Panc1 (cell line): ENCODE results near the genes PPT2, HLA-DOB, COL11A2 and ZBTB22.

DNA sequence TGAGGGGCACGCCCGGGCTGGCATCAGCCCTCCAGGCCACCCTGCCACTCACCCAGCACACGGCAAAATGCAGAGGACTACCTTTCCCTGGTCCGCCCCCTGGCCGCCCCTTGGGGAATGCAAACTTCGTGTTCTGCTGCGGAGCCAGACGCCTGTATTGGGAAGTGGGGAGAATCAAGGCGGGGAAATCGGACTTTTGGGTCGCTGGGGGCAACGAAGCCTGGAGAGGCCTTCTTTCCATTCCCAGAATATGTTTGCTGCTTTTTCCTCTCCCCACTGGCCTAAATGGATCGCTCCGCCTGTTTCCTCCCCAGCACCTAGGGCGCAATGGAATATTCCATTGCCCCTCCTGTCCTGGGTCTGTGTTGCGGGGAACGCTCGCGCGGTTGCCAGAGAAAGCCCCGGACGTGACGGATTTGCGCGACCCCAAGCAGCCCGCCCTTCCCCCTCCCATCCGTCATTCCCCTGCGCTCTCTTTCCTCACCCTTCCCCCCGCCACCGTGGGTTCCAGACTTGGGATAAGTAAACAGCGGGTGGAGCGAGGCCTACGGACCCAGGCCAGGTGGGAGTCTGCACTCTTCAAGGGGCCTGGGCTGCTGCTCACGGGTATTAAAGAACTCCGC is at the start of gene PPT2:
Gene PPT2, plus strand, starts transcription at position 457 of the 623 bp plus-strand sequence.
- RRBS, 2 experiments = no CpG with 5 or more reads among the region's 35 CpGs

GRCh38 chr6:32168554-32169401 is 4.4 kb downstream of the EGFL8 start:
- RRBS, 2 experiments = no CpG with 5 or more reads among the region's 9 CpGs

DNA sequence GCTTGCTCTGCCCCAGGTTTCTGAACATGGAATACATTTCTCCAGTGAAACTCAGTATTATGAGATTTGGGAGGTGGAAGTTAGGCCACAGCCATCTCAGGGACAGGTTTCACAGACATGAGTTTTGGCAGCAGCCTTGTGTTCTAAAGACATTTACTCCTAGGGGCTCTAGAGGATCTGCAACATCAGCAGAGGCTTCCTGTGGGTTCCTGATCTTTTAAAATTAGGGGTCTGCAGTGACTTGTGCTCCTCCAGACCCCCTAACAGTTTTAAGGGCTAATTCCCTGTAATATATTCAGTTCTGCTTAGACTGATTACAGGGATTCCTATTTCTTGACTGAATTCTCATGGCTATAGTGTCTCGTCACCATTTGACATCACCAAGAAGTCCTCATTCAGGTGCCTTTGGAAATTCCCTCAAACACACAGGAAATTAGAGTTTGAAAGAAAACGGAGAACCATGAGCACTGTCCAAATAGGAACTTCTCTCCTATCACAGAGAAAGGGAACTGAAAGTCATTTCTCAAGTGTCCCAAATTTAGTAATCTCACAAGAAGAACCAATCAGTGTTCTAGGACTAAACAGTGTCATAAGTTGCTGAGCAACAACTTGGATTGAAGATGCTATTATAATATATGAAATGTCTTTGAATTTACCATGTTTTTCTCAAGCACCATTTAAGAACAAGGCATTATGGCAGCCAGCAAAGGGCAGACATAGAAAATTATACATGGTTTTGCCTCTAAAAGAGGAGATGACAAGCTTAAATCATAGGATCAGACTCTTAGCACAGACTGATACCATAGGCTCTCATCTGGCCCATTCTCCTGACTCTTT is 2.4 kb upstream of the HLA-DRA start:
- RRBS, 2 experiments = no CpG with 5 or more reads among the region's 2 CpGs

DNA sequence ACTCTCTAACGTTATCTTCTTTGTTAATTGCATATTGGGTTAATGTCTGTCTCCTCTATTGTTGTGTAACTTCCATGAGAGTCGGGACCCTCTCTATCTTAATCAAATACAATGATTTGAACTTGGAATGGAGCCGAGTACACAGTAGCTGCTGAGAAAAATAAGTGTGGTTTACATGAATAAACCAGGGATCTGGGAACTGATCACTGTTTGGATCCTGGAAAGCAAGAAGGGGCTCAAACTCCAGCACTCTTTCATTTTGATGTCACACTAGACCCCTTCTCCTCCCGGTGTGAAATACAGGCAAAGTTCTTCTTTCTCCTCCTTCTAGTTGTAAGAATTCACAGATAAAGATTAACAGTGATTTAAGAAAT is 31.8 kb downstream of the HLA-DRA start:
- RRBS, 2 experiments = no CpG with 5 or more reads among the region's 4 CpGs

DNA sequence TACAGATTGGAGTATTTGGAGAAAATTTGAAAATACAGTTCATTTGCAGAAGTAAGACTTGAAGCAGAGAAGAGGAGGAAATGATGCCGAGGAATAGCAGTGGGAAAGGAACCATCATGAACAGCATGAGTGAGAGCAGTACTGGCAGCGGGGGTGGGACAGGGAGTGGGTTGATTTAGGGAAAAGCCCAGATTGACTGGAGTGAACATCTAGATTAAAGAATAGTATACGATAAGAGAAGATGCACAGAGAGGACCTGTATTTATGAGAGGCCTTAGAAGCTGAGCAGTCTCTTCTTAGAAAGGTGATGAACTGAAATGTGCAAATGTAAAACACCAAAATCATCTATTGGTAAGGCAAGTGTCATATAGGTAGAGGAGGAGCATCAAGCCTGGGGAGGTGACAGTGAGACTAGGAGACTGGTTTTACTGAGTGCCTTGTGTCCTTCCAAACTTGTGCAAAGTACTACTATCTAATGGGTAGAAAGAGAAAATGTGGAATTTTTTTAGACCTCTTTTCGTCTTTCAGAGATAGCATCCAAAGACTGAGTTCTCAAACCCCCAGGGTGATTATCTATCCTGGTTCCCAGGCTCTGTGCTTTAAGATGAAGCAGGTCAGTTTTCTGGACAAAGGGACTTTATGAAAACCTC is 18.0 kb upstream of the HLA-DRB1 start:
- RRBS, 2 experiments = no CpG with 5 or more reads among the region's 4 CpGs

GRCh38 chr6:32690233-32690644 is 23.8 kb upstream of the HLA-DQB1 start:
- RRBS, 2 experiments = no CpG with 5 or more reads among the region's 2 CpGs

GRCh38 chr6:32761508-32762210 is 1.7 kb downstream of the HLA-DQB2 start:
- RRBS, 2 experiments = 46 to 65% methylated on average over 8 of the region's 56 CpGs

- RRBS, 2 experiments = no CpG with 5 or more reads among the region's 8 CpGs
Observed at GRCh38 chr6:32816411-32817416, at the start of gene HLA-DOB. TSS of gene HLA-DOB (minus strand) at chr6:32817002.

DNA sequence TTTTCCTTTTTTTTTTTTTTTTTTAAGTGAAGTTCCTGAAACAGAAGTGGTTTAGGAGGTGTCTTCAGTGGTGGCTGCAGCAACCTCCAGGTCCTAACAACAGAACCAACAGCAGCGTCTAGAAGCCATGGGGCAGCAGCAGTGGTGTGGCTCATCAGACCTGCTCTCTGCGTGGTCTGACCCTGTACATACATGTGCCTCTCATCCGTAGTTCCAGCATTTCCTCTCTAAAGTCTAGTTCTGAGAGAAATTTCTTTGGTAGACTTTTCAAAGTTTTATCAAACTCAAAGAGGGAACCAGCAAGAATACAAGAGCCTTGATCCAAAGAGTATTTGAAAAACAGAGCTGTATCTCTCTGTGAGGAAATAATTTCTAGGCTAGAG is 13.3 kb downstream of the PSMB9 start:
- RRBS, 2 experiments = no CpG with 5 or more reads among the region's 3 CpGs

GRCh38 chr6:32944291-32944952 is 3.6 kb upstream of the HLA-DMB start:
- RRBS, 2 experiments = no CpG with 5 or more reads among the region's 3 CpGs

DNA sequence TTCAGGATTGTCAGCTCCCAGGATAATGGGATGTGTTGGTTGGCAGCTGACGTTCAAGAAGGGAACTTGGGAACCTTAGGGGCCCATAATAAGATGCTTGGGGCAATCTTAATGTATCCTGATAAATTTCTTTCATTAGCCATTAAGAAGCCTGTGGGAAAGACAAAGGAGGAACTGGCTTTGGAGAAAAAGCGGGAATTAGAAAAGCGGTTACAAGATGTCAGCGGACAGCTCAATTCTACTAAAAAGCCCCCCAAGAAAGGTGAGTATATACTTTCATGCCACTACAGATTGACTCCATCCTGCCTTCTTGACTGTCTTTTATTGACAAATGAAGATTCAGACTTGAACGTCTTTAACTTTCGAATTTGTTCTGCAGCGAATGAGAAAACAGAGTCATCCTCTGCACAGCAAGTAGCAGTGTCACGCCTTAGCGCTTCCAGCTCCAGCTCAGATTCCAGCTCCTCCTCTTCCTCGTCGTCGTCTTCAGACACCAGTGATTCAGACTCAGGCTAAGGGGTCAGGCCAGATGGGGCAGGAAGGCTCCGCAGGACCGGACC is 11.9 kb downstream of the BRD2 start:
- RRBS, 2 experiments = no CpG with 5 or more reads among the region's 14 CpGs

DNA sequence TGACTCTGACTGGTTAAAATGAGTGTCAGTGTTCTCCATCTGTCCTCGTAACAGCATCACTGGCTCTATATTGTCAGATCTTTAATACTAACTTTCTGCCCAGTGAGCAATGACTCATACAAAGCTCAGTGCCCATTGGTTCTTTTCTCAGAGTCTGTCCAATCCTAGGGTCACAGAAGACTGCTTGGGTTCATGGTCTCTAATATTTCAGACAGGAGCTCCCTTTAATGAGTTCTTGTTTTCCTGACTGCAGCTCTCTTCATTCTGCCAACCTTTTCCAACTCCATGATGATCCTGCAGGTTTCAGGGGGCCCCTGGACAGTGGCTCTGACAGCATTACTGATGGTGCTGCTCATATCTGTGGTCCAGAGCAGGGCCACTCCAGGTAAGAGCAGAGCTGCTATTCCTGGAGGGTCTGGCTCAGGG is 36.5 kb downstream of the HLA-DPB1 start:
- RRBS, 2 experiments = no CpG with 5 or more reads among the region's 1 CpG

DNA sequence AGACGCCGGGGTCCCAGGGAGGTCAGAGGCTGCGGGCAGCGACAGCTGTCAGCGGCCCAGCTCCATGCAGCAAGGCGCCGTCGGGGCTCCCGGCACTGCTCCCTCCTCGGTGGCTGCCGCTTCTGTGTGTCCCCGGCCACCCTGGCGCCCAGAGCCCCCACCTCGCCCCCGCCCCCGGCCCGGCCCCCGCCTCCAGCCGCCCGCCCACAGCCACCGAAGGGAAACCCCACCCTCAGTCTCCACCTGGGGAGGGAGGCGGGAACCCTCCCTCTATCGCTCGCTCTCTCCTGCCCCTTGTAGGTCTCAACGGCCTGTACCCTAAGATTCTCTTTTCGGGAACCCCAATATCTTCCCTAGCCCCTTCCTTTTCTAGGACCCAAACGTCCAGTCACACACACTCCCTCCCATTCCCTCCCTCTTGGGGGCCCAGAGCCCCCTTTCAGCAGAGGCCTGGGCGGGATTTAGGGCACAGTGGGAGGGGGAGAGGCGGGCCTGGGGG is at the start of gene COL11A2:
Gene COL11A2, minus strand, starts transcription at position 128 of the 499 bp plus-strand sequence.
- RRBS, 2 experiments = 56 to 57% methylated on average over 15 of the region's 29 CpGs

DNA sequence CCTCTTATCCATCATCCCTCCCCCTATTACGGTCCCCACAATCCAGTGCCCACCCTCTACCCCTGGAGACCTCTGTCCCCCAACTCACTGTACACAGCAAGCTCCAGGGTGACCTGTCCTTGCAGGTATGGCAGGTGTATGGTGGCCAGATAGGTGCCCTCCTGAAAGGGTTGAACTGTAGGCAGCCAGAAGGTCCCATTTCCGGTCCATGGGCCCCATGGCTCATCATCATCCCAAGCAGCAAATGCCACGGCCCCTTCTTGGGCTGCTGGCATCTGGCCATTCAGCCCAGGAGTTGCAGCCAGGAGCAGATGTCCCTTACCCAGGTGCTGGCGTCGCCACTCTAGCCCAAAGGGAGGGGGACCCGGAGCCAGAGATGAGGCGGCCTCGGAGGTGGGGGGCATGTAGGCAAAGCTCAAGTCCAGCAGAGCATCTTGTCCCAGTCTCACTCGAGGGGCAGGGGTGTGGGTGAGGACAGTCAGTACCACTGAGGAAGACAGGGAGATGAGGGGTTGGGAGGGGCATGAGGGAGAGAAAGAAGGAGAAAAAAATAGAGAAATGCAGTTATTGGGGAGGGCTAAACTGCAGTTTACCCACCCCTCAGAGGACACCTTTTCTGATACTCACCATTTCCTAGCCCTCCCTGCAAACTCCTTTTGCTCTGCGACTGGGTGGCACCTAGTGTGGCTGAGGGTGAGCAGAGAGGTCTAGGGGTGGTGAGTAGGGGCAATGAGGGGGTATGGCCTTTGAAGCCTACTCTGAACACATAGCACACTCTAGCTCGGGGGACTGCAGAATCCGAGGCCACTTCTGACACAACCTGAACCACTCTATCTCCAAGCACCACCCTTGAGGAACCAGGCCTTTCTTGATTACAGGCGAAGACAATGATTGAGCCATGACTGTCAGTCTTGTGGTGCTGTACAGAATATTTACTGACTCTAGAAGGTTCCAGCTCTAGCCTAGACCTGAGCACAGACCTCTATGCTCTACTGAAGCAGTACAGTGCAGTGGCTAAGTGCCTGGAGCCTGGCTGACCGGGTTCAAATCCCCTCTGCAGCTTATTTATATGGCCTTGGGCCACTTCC is 6.5 kb upstream of the RGL2 start:
- RRBS, 2 experiments = no CpG with 5 or more reads among the region's 14 CpGs

GRCh38 chr6:33317302-33318688 is at the start of gene ZBTB22:
TSS of gene ZBTB22 (minus strand) at chr6:33317744.
- RRBS, 2 experiments = under 1 to 6% methylated on average over 7 to 11 of the region's 75 CpGs

DNA sequence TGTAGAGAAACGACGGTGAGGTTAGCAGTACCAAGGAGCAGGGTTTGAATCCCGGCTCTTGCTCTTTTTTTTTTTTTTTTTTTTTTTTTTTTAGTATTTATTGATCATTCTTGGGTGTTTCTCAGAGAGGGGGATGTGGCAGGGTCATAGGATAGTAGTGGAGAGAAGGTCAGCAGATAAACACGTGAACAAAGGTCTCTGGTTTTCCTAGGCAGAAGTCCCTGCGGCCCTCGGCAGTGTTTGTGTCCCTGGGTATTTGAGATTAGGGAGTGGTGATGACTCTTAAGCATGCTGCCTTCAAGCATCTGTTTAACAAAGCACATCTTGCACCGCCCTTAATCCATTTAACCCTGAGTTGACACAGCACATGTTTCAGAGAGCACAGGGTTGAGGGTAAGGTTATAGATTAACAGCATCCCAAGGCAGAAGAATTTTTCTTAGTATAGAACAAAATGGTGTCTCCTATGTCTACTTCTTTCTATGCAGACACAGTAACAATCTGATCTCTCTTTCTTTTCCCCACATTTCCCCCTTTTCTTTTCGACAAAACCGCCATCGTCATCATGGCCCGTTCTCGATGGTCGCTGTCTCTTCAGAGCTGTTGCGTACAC is 28.3 kb upstream of the SMIM40 start:
- RRBS, 2 experiments = no CpG with 5 or more reads among the region's 14 CpGs

DNA sequence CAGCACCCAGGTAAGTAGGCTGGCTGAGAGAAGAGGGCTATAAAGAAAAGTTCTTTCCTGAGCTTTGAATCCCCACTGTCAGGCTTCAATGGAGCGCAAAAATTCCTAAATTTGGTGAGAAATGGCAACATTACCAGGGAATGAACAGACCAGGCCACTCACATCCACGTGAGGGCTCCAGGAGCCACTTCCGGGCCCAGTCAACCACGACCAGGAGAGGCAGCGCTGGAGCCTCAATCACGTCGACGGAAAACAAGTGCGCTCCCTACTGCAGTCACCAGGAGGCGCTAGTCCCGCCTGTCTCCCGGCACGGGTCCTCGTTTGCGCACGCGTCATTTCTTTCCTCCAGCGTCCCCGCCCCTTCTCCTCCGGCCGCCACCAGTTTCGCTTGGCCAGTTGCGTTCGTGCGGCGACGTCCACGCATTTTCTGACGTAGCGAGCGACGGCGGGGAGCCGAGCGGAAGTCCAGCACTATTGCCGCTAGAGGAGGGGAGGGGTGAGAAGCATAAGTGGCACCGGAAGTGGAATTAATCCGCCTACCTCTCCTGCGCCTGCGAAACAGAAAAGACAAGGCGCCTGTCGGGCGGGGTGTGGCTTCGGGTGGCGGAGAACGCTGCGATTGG is 382 bp upstream of the KIFC1 start:
- RRBS, 2 experiments = under 1 to 3% methylated on average over 9 to 14 of the region's 47 CpGs

- RRBS, 2 experiments = no CpG with 5 or more reads among the region's 11 CpGs
Observed at GRCh38 chr6:33428444-33429065, 8.7 kb downstream of the SYNGAP1 start.

- RRBS, 2 experiments = no CpG with 5 or more reads among the region's 8 CpGs
Observed at GRCh38 chr6:33586174-33586662, 6.1 kb upstream of the BAK1 start.